Osteoblast (primary cell): ENCODE results near the genes CFAP298, OLIG2 and TMEM50B.

GRCh38 chr21:31781819-31782087, 49.8 kb upstream of the SCAF4 start:
- CAGE, long polyA plus RNA = no peak
- RRBS = no CpG with 5 or more reads among the region's 3 CpGs

DNA sequence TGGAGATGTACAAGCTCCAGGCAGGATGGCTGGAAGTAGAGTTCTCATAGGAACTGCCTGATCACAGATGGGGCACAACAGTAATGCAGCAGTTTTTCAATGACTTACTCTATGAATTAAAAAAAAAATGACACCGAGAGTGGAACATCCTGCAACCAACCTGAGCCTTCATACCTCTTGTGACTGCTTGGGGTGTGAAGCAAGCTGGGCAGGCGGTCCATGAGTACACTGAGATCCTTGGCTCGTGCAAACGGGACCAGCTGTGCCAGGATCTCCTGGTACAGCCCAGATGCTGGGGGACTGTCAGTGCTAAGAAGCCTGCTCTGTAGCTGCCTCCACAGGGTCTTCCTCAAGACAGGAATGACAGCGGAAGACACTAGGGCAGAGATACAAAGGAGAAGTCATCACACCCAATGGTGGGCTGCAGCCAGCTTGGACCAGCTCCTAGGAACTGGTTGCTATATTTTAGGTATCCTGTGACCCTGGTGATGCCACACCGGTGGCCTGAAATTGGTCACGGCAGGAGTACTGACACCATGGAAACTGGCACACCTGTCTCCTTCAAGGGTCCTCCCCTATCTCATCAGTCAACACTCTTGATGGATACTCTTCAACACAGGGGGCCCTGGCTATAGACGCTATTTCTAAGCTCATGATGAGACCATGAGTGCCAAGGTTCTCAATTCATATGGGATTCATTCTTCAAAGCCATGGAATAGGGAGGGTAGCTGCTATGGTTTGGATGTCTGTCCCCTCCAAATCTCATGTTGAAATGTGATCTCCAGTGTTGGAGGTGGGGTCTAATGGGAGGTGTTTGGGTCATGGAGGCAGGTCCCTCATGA, 46.8 kb downstream of the MRAP start:
- CAGE, long polyA plus RNA = no peak
- RRBS = no CpG with 5 or more reads among the region's 8 CpGs

DNA sequence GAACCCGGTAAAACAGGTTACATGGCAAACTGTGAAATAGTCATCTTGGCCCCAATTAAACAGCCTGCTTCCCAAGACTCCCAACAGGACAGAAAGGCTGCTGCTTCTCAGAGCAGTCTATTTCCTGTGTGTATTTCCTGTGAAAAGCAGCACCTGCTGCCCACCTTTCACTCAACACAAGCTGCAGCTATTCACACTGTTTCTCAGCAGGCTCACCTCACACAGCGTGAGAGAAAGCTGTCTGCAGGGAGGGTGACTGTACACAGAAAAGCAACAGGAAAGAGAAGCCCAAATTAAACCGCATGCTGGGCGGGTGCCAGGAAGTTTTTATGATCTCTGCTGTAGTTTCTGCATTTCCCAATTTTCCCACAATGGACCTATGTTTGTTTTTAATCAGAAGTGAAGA, 44.0 kb downstream of the URB1 start:
- CAGE, long polyA plus RNA = no peak
- RRBS = no CpG with 5 or more reads among the region's 4 CpGs

DNA sequence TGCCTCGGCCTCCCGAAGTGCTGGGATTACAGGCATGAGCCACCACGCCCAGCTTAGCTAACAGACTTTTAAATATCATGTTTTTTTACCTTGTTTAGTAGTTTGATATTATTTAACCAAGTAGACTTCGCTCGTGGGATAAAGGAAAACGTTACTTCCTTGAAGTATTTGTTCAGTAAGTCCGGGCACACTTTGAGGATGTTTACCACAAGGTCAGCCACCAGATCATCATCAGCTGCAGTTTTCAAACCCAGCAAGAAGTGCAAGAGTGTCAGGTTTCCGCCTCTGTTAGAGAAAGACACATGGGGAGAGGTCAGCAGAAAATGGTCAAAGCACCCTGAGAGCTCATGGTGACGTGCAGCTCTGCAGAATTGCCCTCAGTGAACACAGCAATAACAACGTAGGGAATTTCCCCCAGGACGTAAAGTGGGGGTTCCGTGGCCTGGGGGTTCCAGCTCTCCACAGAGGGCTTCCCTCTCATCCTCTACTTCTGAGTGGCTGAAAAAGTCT, 24.4 kb downstream of the URB1 start:
- CAGE, long polyA plus RNA = no peak
- RRBS = no CpG with 5 or more reads among the region's 12 CpGs

DNA sequence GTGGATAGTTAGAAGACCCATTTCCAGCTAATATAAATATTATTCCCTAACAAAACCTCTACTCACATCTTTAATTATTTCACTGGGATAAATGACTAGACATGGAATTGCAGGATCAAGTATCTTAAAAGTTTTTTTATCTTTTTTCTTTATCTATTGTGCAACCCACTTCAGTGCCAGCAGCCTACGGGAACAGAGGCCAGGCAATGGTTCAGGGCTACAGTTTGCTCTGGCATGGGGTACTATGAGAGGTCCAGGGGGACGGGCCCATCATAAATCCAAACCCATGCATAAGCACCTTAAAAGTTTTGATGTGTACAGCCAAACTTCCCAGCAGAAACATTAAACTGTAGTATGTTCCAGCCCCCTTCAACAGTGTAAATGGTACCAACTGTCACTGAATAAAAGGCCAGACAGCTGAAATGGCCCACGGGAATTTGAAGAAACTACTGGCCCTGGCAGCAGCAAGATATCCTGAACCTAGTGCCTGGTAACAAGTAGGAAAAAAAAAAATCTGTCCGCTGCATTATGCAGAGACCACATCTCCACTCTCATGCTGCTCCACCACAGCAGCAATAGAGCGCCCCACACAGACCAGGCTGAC, 15.7 kb downstream of the URB1 start:
- CAGE, long polyA plus RNA = no peak
- RRBS = no CpG with 5 or more reads among the region's 5 CpGs

GRCh38 chr21:32463840-32464346, 51.4 kb downstream of the EVA1C start:
- CAGE, long polyA plus RNA = no peak
- RRBS = no CpG with 5 or more reads among the region's 8 CpGs

- CAGE, long polyA plus RNA = no peak
- RRBS = no CpG with 5 or more reads among the region's 6 CpGs
Observed at GRCh38 chr21:32475220-32475715, 62.8 kb downstream of the EVA1C start.

DNA sequence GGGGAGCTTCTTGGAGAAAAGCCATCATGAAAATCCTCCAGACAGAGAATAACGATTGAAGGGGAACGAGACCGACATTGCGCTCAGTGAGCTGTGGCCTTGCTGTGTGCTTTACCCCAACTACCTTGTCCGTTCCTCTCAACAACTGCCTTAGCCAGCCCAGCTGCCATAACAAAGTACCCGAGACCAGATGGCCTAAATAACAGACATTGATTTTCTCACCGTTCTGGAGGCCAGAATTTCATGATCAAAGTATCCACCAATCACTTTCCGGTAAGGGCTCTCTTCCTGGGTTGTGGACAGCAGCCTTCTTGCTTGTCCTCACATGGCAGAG, 79.9 kb downstream of the TCP10L start:
- CAGE, long polyA plus RNA = no peak
- RRBS = no CpG with 5 or more reads among the region's 8 CpGs

DNA sequence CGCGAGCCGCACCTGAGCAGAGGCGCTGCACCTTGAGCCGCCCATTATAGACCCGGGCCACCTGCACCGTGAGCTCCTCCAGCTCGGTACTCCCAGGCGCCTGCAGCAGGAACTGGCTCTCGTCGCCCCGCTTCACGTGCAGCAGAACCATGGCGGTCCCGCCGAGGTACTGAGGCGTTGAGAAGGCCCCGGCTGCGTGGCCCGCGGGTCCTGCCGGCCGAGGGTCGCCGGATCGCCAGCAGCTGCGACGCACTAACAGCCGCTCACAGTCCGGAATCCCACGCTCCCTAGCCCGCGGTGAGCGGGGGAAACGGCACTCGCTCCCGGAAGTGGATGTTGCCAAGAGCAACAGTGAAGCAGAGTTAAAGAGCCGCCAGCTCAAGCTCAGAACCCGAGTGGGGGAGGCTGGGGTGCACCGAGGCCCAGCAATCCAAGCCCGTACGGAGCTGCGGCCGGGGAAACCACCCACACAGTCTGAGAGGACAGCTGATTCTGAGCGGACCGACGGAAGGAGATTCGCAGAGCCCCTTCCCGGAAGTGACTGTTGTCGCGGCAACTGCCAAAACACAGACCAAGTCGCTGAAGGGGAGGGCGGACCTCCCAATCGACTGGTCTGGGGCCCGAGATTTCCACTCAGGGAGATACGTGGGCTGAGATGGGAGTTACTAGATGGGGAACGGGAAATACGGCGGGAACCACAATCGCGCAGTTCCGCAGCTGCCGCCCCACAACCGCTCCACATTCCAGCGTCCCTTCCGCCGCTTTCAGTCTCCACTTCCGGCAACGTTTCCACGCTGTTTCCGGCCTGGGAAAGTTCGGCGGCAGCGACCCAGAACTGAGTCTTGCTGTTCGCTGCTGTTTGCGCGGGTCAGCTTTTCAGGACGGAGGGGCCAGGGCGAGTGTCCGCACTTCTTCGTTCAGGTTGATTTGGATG, at the start of gene CFAP298:
CFAP298 (minus strand) TSS at position 285 of the 934 bp plus-strand sequence.
- CAGE, long polyA plus RNA = no peak
- RRBS = 2% methylated on average over 24 of the region's 81 CpGs

GRCh38 chr21:33019713-33020226, 6.0 kb upstream of the OLIG2 start:
- CAGE, long polyA plus RNA = no peak
- RRBS = 4% methylated on average over 18 of the region's 46 CpGs

DNA sequence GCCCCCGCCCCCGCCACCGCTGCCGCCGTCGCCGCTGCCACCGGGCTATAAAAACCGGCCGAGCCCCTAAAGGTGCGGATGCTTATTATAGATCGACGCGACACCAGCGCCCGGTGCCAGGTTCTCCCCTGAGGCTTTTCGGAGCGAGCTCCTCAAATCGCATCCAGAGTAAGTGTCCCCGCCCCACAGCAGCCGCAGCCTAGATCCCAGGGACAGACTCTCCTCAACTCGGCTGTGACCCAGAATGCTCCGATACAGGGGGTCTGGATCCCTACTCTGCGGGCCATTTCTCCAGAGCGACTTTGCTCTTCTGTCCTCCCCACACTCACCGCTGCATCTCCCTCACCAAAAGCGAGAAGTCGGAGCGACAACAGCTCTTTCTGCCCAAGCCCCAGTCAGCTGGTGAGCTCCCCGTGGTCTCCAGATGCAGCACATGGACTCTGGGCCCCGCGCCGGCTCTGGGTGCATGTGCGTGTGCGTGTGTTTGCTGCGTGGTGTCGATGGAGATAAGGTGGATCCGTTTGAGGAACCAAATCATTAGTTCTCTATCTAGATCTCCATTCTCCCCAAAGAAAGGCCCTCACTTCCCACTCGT, at the start of gene OLIG2:
OLIG2 (plus strand) TSS at position 77 of the 595 bp plus-strand sequence.
- CAGE, long polyA plus RNA = no peak
- RRBS = 6% methylated on average over 8 of the region's 39 CpGs

DNA sequence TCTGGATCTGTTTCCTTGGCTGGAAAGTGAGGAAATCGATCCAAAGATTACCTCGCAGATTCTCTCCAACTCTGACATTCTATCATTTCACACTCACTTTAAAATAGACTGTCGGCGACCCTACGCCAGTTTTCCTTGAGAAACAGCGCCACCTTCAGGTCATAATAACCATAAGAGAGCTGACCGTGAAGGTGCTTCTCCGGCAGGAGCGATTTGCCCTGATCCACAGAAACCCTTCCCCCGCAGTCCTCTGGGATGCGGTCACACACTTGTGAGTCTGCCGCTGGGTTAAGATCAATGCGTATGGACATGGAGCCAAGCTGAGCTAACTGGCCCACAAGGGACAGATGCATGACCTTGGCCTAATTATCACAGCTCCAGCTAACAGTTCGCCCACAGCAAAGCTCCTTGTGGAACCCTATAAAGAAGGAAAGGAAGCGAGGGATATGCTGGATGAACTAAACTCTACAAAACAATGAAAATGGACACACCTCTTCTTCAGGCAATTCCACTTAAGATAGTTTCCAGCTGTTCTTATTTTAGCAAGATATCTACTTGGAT, 32.8 kb upstream of the IFNAR2 start:
- CAGE, long polyA plus RNA = no peak
- RRBS = no CpG with 5 or more reads among the region's 15 CpGs

DNA sequence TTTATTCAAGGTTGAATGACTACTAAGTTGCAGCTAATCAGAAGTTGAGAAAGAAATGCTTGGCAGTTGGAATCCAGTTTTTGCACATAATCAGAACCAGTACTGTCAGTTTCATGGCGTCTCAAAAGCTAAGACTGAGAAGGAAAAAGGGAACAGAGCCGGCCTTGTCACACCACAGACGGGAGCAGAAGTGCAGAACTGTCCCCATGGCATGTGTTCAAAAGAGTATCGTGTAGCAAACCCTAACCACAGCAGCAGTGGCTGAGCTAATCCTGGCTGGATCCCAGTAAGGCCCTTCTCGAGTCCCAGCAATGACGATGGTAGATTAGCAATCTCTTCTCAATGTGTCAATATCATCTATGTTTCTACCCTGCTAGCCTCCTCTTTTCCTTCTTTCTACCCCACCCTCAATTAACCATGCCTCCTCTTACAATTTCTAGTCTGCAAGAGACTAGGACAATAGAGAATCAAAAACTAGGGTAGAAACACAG, 31.0 kb upstream of the IFNAR2 start:
- CAGE, long polyA plus RNA = no peak
- RRBS = no CpG with 5 or more reads among the region's 6 CpGs

- CAGE, long polyA plus RNA = no peak
- RRBS = 2% methylated on average over 15 of the region's 38 CpGs
Observed at GRCh38 chr21:33230260-33230797, 591 bp downstream of the IFNAR2 start.

GRCh38 chr21:33261481-33262170, 4.5 kb upstream of the IL10RB start:
- CAGE, long polyA plus RNA = no peak
- RRBS = no CpG with 5 or more reads among the region's 11 CpGs

GRCh38 chr21:33325145-33325943, 574 bp downstream of the IFNAR1 start:
- CAGE, long polyA plus RNA = no peak
- RRBS = 3% methylated on average over 5 of the region's 35 CpGs

DNA sequence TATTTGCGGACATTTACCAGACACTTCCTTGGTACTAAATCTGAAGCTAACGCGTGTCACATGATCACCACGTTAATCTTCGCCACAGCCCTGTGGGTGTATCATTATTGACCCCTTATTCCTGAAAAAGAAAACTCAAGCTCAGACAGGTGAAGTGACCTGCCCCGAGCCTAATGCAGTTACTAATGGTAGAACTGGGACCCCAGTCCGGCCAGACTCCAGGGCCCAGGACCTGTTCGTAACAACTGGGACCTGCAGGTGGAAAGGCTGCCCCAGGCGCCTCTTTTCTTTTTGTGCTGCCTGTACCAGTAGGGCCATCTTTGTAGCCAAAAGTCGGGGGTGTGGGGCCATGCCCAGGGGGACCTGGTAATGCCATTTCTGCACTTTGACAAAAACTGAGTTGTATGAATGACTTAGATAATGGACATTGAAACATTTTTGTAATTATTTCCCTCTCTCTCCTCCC, 11.2 kb downstream of the IFNGR2 start:
- CAGE, long polyA plus RNA = no peak
- RRBS = no CpG with 5 or more reads among the region's 10 CpGs

DNA sequence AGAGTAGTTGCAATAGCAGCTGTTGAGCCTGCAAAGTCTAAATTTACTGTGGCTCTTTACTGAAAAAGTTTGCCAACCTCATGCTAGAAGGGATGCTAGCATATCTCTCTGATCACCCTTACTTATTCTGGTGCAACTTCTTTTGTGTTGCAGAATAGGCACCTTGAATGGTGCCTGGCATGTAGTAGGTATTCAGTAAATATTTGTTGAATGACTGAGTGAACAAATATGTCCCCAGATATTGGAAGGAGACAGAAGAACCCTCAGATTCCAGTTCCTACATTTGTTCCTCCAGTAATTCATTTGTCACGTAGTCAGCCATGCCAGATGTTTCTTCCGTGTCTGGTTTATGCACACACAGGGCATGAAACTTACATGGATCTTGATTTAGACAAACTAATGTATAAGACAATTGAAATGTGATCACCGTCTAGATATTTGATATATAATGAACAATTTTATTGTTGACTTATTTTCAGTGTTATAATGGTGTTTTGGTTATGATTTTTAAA, 18.8 kb downstream of the IFNGR2 start:
- CAGE, long polyA plus RNA = no peak
- RRBS = no CpG with 5 or more reads among the region's 3 CpGs

DNA sequence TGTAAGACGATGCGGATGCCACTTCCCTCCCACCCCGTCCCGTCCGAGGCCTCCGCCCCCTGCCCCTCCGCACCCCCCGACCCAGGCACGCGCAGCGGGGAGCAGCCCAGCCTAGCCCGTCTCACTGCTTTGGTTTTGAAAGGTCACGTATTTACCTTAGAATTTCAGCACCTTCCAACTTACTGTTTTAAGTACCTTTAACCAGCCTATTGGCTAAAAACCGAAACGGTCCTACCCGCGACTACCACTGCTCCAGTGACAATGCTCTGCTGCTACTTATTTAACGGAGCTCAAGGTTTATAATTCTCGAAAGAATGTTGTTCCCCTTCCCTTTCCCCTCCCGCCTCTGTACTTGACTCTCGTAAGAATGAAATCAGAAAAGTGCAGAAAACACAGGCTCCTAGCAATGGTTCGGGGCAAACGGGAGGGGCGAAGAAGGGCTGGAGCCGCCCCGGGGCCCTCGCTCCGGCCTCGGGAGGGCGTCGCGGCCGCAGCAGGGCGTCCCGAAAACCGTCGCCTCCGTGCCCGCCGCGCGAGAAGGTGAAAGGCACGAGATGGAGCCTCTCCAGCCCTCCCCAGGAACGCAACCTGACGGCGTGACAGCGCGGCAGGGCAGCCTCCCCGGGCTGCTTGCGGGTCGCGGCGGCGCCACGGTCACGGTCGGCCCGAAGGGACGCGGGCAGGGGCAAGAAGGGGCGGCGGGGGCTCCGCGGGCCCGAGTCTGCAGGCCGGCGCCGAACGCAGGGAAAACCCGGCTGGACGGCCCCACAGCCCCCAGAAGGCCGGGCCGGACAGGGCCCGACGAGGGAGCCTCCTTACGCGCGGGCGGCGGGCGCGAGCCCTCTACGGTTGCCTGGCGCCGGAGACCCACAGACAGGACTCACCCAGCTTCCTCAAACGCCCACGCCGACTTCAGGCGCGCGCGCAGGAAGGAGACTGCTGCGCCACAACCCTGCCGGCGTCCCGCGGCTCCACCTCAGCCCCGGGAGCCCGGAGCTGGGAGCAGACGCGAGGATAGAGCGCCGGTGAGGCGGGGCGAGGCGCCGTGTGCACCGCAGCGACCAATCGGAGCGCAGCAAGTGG, at the start of gene TMEM50B:
TMEM50B (minus strand) TSS at position 1,021 of the 1,083 bp plus-strand sequence.
- CAGE, long polyA plus RNA = no peak
- RRBS = under 1% methylated on average over 38 of the region's 111 CpGs

DNA sequence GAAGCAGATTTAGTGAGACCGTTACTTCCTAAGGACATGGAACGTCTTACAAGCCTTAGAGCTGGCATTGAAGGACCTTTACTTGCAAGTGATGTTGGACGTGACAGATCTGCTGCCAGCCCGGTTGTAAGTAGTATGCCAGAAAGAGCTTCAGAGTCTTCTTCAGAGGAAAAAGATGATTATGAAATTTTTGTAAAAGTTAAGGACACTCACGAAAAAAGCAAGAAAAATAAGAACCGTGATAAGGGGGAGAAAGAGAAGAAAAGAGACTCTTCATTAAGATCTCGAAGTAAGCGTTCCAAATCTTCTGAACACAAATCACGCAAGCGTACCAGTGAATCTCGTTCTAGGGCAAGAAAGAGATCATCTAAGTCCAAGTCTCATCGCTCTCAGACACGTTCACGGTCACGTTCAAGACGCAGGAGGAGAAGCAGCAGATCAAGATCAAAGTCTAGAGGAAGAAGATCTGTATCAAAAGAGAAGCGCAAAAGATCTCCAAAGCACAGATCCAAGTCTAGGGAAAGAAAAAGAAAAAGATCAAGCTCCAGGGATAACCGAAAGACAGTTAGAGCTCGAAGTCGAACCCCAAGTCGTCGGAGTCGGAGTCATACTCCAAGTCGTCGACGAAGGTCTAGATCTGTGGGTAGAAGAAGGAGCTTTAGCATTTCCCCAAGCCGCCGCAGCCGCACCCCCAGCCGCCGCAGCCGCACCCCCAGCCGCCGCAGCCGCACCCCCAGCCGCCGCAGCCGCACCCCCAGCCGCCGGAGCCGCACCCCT, 11.8 kb downstream of the SON start:
- CAGE, long polyA plus RNA = no peak
- RRBS = 95% methylated on average over 2 of the region's 41 CpGs